Cardiac ventricle fibroblast (primary cell): ENCODE data around the genes IHH and RETREG2.

DNA sequence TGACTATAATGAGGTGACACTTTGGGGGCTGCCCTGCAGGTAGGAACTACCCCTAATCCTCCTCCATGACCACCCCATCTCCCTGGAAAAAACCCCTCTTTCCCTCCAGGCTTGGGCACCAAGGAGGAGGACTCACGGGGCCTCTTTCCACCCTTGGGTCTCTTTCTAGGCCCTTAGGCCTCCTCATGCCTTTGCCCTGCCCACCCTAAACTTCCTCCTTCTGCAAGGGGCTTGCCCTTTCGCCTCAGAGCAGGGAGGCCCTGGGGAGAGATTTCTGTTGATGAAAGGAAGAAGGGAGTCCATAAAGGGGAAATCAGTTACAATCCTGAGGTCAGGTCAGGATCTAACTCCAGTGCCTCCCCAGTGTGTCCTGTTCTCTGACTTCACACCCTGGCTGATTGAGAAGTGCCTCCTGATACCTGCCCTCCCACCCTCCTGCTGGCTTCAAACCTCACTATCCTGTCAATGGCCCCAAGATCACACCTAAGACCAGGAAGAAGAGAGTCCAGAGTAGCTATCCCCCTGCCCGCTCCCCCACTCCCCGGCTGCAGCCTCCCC, 16.7 kb upstream of the TNS1 start:
- RAMPAGE, long total RNA: no peak

- RAMPAGE, long total RNA: no peak
Measured at GRCh38 chr2:218046151-218046437, 23.0 kb upstream of the RUFY4 start.

GRCh38 chr2:218229083-218229730, 12.2 kb downstream of the ARPC2 start:
- RAMPAGE, long total RNA: no peak

DNA sequence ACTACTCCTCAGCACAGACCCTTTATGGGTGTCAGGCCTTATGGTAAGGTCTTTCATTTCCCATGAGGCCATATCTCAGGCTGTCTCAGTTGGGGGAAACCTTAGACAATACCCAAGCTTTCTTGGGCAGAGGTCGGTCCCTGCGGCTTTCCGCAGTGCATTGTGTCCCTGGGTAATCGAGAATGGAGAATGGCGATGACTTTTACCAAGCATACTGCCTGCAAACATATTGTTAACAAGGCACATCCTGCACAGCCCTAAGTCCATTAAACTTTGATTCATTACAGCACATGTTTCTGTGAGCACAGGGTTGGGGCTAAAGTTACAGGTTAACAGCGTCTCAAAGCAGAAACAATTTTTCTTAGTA, 19.5 kb upstream of the TMBIM1 start:
- RAMPAGE, long total RNA: no peak

DNA sequence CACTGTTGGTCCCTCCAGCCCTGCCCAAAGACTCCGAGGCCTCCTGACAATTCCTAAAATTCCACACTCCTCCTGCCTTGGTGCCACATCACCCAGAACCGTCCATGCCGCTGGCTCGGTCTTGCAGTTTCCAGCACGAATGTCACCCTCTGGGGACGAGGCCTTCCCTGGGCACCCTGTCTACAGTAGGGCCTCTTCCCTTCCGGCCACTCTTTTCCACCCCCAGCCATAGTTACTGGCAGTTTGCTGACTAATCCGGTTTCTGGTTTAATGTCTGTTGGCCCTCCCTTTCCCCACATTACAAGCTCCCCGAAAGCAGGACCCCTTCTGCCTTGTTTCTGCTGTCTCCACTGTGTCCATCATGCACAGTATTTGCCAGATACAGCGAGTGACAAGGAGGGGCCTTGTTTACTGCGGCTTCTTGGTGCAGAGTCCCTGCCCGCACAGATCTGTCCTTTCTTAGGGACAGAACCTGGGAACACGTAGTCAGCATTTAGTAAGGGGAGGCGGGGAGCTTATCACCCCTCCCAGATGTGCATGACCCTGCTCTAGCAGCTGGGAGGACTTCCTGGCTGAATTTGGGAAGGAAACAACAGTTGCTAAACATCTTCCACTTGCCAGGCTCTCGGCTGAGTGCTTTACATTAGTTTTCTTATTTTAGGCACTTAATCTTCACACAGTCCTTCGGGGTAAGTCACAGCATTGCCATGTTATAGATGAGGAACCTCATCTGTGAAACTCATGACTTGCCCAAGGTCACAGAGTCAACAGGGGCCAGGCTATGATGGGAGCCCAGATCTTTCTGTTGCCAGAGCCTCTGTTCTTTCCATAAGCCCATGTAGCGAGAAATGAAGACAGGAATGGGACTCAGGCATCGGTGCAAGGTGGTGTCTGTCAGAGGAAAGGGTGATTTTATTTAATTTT, 23.5 kb upstream of the CATIP start:
- RAMPAGE, long total RNA: no peak

GRCh38 chr2:218367614-218368342, 11.1 kb downstream of the CATIP start:
- RAMPAGE, long total RNA: no peak

- RAMPAGE, long total RNA: no peak
Measured at GRCh38 chr2:218405744-218406799, 6.4 kb downstream of the CTDSP1 start.

- RAMPAGE, long total RNA: no peak
Measured at GRCh38 chr2:218406800-218406996, 7.0 kb downstream of the CTDSP1 start.

- RAMPAGE, long total RNA: no peak
Measured at GRCh38 chr2:218419763-218420222, 870 bp downstream of the VIL1 start.

GRCh38 chr2:218570709-218571144, 2.1 kb downstream of the CNOT9 start:
- RAMPAGE, long total RNA: no peak

DNA sequence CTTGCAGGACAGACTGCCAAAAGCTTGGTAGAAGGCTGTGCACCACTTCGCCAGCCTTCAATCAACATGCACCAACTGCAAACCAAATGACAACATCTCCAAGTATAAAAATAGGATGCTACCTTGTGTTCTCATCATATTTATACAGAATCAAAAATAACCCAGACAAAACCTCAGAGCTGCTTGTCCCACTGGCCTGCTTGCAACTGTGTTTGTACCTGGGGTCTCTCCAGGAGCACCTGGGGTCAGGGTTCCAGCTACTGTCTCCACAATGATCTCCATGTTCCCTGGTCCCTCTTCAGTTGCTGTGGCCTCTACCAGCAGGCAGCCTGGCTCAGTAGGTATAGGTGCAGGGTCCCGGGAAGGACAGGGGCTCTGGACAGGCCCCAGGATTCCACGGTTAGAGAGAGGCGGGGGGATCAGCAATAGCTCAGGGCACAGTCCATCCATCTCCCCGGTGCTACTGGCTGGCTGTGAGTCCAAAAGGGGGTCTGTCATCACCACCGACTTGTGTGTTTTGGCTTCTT, 3.4 kb downstream of the ZNF142 start:
- RAMPAGE, long total RNA: no peak

DNA sequence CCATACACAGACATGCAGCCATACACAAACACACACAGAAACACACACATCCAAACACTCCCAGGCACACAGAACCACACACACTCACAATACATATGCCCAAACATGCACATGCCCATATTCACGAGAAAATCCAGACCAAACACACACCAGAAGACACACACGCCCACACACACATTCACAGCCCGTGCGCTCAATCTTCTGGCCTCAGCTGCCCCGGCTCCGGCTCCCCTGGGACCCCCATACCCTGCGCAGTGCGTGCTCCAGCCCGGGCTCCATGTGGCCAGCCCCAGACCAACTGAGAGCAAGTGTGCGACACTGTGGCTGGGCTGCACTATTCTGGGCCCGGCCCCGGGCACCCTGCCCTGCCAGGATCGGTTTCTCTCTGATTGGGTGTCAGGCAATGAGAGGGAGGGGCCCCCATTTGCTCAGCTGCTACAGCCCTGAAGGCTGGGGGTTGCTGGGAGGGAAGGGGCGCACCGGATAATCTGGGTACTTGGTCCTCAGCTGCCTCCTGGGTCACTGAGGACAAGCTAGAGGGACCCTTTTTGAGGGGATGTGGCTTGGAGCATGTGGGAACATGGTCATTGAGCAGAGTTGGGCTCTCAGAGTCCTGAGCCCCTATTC, 28.0 kb upstream of the WNT6 start:
- RAMPAGE, long total RNA: no peak

DNA sequence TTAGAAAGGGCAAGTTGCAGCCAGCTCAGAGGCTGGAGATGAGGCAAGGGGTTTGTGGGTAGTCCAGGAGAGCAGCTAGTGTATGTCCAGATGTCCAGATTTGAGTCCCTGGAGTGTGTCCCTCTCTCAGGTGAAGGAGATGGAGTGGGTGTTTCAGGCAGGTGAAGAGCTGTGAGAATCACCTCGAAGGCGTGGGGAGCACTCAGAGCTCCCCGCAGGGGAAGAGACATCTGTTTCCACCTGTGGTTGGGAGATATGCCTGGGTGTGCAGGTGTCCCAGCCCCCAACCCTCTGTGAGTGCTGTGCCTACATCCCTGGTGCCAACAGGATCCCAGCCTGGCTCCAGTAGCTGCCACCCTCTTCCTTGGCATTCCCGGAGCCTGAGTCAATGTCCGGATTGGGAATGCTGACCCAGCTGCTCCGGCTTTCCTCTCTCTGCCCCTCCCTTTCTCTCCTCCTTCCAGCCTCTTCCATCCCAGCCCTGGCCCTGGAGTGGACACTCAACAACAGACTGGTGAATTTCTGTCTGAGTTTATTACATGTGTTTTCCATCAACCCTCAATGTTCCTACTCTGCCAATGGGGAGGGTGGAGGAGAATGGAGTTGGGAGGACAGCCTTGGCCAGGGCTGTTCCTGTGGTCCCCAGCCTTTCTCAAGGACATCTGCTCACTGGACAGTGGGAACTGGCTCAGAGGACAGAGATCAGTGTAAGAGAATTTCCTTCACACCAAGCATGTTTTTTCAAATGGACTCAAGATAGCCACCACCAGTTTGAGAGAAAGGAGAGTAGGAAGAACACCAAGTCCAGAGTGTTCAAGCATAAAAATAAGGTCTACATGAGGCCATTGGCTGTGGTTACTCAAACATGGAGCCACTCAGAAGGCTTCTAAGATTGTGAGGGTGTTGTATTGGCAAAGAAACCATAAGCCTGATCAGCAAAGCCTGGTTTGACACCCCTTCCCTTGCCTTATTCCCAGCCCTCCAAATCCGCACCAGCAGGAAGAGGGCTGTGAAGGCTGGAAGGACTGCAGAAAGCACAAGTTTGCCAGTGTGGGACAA, 27.1 kb upstream of the WNT6 start:
- RAMPAGE, long total RNA: no peak

- RAMPAGE, long total RNA: no peak
Measured at GRCh38 chr2:218908760-218909783, 28.4 kb downstream of the WNT10A start.

- RAMPAGE, long total RNA: no peak
Measured at GRCh38 chr2:218983677-218983928, 1.4 kb downstream of the FEV start.

DNA sequence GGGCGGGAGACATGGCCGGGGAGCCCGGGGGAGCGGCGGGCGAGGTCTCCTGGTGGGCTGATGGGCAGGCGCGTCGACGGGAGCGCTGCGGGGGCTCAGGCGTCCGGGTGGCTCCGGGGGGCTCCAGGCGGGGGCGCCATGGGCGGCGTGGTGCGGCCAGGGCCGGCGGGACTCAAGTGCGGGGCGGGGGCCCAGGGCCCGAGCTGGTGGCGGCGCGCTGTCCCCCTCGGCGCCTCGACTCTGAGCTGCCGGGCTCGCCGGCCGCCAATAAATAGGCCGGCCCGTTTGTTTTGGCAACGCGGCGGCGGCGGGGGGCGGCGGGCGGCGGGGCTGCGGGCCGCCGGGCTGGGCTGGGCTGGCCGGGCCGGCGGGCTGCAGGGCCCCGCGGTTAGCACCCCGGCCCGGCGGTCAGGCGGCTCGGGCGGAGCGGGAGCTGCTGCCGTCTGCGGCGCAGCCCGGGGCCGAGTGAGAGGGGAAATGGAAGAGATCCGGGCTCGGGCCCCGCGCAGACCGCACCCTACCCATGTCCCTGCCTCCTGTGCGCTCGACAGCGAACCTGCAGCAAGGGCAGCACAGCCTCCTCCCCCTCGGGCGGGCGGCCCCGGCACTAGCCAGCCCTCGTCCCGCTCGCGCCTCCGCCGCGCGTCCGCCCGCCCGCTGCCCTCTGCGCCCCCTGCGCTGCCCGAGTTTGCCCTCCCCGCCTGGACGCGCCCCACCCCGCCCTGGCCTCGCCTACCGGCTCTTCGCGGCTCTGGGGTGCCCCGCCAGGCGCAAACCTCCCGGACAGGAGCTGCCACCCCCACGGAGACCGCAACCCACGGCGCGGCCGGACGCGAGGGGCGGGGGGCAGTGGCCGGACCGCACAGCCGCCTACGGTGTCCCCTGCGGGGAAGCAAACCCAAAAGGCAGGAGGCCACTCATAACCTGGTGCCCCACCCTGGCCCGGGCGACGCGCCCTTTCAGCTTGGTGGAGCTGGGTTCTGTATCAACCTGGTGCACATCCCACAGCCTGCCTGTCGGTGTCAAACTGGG, at the start of gene IHH:
TSS of gene IHH (minus strand) at position 467 of the 1,032 bp plus-strand sequence.
- RAMPAGE, long total RNA: no peak

DNA sequence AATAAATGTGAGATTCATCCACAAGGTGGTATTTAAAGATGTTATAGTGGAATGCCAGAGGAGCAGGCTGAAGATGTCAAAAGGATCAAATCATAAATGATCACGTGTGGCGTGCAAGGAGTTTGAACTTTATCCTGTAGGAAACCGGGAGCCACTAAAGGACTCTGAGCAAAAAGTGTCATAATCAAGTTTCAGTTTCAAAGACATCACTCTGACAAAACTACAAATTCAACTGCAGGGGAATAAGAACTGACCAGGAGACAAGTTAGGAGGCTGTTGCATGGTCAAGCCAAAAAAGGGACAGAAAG, 19.9 kb downstream of the NHEJ1 start:
- RAMPAGE, long total RNA: no peak

GRCh38 chr2:219174667-219175157, 2.0 kb downstream of the CNPPD1 start:
- RAMPAGE, long total RNA: no peak

GRCh38 chr2:219177982-219179001, at the start of gene RETREG2:
RETREG2 (plus strand) TSS chr2:219178275.
- RAMPAGE, long total RNA: no peak

DNA sequence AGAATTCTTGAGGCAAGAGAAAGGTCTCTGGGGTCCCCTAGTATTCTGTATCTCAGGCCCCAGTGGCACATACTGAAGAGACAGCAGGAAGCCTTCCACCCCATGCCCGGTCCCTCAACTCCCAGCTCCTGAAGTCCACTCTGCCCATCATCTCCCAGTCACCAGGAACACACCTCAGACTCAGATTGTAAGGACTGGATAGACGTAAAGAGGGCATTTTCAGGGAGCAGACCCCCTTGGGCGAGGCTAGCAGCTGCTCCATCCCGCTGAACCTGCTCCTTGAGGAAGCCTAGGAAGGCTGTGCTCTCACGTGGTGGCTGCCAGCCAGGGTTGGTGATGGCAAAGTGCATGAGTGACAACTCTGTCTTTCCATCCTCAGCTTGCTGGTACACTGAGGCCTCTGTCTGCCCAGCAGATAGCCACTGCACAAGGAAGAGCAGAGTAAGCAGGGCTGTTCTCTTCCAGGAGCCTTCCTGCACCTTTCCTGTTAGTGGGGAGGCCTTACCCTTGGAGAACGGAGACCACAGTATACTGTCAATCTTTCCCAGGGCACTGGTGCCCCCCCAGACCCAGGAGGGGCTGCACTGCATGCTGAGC, 3.8 kb upstream of the ABCB6 start:
- RAMPAGE, long total RNA: no peak